Cytotoxic T cell (primary cell): ENCODE measurements around a stretch of chr5.

DNA sequence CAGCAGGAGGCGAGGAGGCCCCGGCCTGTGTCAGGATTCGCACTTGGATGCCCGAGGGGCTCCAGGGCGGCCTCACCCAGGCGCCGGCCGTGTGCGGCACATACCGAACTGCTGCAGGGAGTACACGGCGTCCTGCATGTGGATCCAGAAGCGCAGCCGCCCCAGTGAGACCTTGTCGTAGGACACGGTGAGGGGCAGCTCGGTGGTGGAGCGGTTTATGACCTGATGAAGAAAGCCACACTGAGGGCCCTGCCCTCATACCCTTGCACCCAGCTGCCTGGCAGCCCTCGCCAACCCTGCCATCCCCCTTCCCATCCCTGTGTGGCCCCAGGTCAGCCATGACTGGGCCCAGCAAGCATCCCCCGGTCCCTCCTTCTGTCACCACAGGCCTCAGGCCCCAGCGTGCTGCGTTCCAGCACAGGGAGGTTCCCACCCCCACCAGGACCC, 9.9 kb downstream of the CLPTM1L start:
- PRO-cap, 2 experiments: no peak in any of the 2 experiments

DNA sequence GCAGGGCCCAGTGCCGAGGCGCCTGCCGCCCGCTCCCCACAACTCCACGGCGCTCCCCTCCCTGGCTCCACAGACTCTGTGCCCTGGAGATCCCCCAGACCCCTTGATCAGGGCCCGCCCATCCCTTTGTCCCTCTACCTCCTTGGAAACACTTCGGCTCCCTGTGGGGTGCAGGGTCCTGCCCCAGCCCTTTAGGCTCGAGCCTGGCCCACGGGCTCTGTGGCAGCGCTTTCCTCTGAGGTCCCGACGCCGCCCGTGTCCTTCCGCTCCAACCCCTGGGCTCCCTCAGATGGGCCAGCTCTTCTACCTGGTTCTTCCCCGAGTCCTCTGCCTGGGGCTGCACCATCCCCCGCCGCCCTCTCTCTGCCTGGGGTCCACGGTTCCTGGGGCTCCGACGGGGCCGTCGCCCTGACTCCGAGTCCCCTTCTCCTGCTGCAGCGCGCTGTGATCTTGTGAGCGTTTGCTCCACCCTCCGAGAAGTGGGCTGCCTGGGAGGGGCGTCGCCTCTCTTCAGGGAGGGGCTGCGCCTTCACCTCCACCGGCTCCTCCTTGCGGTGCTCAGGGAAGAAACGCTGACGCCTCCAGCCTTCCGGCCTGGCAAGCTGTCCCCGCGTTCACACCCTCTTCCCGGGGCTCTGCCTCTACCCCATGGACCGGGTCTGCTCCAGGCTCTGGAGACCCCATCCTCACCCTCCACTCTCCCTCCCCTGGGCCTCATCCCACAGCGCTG, 22.4 kb upstream of the SLC6A3 start:
- PRO-cap, 2 experiments: no peak in any of the 2 experiments

DNA sequence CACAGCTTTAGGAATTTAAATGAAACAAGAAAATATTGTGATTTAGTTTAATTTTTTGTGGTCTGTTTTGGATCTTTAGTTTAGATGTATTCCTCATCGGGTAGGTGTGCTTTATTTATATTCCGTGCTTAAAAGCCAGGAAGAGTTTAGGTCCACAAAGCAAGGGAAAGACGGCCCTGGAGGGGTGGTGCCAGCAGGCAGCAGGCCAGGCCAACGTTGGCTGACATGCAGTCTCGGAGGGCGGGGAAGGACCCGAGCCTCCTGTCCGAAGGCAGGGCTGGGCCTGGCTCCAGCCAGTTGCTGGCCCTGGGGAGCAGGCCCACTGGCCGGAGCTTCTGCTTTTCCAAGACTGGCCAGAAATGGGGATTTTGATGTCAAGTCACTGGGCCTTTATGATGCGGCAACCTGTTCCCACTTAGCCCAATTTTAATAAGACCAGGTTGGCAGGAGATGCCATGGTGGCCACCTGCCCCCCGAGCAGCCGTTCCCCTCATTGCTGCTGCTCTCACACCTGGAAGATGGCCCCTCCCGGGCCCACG, 23.3 kb downstream of the LPCAT1 start:
- PRO-cap, 2 experiments: no peak in any of the 2 experiments

- PRO-cap, 2 experiments: no peak in any of the 2 experiments
Observed at GRCh38 chr5:1515808-1516186, 8.0 kb downstream of the LPCAT1 start.

DNA sequence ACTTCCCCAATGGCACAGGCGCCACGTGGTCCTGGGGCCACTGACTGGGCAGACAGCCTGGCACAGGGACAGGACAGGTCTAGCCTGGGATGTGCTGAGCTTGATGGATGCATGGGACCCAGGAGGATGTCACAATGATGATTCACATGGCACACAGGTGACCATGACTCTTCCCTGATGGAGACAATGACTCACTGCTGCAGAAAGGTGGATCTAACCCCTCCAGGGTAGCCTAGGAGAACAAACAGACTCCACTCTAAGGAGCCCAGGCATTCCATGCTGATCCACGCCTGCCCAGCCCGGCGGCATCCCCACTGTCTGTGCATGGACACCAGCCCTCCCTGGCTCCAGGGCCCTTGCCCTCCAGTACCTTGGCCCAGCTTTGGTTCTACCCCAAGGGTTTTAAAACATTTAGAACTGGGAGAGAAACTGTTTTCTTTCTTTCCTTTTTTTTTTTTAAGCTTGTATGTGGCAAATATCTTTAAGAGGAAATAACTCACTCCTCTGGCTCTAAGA, 7.5 kb downstream of the LPCAT1 start:
- PRO-cap, 2 experiments: no peak in any of the 2 experiments

- PRO-cap, 2 experiments: no peak in any of the 2 experiments
Observed at GRCh38 chr5:1709557-1710344, 89.9 kb downstream of the MRPL36 start.

- PRO-cap, 2 experiments: no peak in any of the 2 experiments
Observed at GRCh38 chr5:1801559-1801884, 315 bp downstream of the NDUFS6 start.

GRCh38 chr5:1836124-1836830, 35.1 kb downstream of the NDUFS6 start:
- PRO-cap, 2 experiments: no peak in any of the 2 experiments

GRCh38 chr5:1878236-1878655, 4.5 kb downstream of the IRX4 start:
- PRO-cap, 2 experiments: no peak in any of the 2 experiments

GRCh38 chr5:1883618-1884082, 925 bp upstream of the IRX4 start:
- PRO-cap, 2 experiments: no peak in any of the 2 experiments

DNA sequence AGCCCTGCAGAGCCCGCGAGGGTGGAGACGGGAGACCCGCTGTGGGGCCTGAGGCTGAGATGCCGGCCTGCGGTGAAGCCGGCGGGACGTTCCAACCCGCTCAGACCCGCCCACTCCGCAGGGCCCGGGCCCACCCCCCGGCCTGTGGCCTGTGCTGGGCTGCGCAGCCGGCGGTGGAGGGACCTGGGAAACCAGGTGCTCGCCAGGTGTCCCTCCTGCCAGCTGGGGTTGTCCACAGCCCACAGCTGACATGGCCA, 48.9 kb upstream of the IRX4 start:
- PRO-cap, 2 experiments: no peak in any of the 2 experiments

GRCh38 chr5:1936458-1937028, 53.8 kb upstream of the IRX4 start:
- PRO-cap, 2 experiments: no peak in any of the 2 experiments

DNA sequence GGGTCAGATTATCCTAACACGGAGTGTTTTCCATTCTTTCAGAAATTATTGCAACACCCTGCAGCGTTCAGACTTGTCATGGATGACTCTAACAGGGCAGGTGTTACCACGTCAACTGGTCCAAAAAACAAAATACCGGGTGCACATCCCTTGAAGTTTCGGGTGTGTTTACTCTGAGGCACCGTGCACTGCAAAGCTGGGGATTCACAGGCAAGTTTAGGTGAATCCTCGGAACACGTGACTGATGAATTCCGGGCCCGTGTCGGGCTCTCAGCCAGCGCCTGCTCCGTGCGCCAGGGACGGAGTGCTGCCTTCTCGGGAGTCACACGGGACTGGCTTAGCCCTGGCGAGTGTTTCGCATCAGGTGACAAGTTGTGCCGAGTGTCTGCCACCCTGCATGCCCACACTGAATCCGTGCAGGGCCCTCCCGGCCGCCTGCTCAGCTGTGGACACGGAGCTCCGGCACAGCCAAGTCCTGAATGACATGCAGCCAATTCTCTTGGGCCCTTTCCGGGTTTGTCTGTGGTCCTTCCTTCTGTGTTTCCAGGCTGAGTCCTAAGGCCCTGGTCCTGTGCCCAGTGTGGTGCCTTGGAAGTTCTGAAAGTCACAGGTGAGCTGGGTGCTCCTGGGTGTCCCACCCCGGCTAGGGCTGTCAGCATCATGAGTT, 66.1 kb upstream of the IRX4 start:
- PRO-cap, 2 experiments: no peak in any of the 2 experiments

DNA sequence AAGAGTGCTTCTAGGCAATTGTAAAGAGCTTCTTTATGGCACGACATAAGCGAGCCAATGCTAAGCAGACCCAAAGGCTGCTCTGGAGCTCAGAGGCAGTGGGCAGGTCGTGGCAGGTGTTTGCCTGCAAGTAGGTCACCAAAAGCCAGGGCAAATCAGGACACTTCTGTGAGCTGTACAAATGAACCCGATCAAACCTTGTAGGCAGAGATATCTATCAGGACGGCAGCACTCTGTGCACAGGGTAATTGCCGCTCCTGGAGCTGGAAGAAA, 75.9 kb downstream of the IRX2 start:
- PRO-cap, 2 experiments: no peak in any of the 2 experiments

- PRO-cap, 2 experiments: no peak in any of the 2 experiments
Observed at GRCh38 chr5:2753774-2754366, 2.4 kb upstream of the IRX2 start.

DNA sequence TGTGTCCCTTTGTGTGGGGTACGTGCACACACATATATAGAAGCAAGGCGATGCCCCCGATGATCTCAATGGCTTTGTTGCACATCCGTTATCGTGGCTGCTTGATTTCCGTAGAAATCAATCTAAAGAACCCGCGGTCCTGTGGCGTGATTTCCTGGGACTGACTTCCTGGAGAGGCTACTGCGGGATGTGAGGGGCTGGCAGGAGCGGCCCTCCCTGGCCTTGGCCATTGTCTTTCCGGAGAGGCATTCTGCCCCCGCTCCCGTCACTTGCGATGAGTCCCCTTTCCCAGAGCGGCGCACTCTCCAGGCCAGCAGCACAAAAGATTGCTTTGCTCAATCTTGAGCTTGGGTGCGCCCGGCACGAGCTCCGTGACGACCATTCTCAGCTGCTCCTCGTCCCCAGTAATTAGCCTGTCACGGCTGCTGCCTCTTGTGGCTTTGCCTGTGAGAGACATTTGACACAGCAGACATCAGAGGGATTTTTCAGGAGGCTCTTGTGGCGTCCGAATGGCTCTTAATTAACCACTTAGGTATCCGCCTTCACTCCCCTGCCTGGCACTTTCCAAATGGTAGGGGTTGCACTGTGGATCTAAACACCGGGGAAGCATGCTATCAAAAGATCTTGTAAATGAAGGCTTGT, 398.0 kb upstream of the IRX1 start:
- PRO-cap, 2 experiments: no peak in any of the 2 experiments

DNA sequence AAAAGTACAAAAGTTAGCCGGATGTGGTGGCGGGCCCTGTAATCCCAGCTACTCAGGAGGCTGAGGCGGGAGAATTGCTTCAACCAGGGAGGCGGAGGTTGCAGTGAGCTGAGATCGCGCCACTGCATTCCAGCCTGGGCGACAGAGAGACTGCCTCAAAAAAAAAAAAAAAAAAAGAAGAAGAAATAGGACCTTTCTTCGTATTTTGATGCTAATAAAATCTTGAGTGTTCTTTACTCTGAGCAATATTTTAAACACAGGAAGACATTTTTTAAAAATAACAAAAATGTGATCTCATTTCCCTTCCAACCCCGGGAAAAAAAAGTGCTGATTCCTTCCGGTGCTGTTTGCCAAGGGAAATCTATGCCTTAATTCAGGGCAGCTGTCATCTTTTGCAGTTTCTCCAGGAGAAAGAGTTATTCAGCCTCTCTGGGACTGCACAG, 292.0 kb upstream of the IRX1 start:
- PRO-cap, 2 experiments: no peak in any of the 2 experiments

DNA sequence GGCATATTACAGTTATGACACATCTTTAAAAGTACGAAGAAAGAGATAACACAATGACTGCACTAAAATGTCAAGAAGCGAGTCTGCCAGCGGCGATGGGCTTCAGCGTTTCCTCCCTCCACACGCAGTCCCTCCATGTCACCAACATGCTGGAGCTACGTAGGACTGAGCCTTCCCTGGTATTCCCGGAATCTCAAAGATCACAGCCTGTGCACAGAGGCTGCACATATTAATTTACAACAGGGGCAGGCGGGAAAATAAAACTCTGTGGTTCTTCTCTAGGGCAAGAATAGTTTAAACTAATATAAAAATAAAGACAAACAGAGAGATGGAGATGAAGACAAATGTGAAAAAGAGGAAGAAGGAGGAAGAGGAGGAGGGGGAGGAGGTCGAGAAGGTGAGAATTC, 257.8 kb downstream of the IRX1 start:
- PRO-cap, 2 experiments: no peak in any of the 2 experiments

DNA sequence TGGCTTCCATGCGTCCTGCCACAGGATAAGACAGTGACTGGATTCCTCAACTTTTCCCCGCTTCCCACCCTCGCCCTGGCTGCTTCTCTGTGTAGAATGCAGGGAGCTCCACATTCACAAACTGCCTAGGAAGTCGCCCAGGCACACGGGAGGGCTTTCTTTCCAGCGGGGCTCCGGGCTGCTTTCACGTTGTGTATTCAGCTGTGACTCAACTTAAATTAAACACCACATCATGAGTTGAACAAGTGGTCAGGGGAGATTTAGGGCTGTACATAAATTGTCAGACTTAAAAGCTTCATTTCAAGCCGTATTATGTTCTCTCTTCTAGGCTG, 635.6 kb downstream of the IRX1 start:
- PRO-cap, 2 experiments: no peak in any of the 2 experiments

GRCh38 chr5:5421888-5422512, 477 bp upstream of the ICE1 start:
- PRO-cap, 2 experiments: peak in 2 of 2 experiments; most common plus-strand start chr5:5422149 (in 1); most common minus-strand start chr5:5422365 (in 2)